Mesangial cell (primary cell): ENCODE measurements around the genes PMM1, PHETA2 and NFAM1.

DNA sequence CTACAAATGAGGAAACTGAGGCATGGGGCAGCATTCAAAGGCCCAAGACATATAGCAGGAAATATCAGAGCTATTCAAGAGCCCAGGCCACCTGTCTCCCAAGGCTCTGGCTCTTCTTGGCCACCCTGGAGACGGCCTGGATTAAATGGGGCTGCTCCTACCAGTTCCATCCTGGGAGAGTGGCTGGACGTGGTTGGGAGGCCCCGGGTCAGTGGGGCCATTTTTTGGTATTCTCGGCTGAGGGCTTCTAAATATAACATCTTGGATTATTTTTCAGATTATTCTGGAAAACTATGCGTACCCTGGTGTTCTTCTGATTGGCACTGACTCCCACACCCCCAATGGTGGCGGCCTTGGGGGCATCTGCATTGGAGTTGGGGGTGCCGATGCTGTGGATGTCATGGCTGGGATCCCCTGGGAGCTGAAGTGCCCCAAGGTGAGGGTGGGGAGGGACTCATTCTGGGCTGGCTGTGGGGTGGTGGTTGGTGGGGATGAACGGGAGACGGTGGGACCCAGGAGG, 29.1 kb downstream of the POLR3H start:
- RAMPAGE, long total RNA = no peak

DNA sequence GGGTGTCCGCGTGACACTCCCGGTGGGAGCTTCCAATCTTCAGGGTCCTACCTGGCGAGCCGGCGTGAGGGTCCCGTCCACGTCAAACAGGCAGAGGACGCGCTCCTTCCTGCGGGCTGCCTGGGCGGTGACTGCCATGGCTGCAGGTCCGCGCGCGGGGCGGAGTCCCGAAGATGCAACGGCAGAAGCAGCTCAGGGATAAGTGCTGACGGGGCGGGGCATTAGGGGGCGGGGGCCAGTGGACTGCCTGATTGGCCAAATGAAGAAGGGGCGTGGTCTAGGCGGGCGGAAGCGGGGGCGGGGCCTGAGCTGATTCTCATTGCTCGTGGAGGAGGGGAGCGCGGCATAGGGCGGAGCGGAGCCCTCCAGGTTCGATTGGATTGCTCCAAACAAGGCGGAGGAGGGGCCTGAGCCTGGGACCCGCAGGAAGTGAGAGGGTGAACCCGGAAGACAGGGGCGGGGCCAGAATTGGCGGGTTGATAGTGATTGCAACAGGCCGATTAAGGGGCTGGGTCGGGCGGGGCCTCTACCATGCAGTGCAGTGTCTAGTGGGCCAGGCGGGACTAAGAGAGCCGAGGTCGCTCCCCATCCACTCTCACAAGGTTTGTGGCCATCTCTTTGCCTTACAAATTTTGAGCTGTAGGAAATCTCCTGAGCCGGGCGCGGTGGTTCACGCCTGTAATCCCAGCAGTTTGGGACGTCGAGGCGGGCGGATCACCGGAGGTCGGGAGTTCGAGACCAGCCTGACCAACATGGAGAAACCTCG, at the start of gene PMM1:
TSS of gene PMM1 (minus strand) at position 173 of the 766 bp plus-strand sequence.
- RAMPAGE, long total RNA = start-site peak on the minus strand centred at position 153 of the sequence, 24 bp wide, 198 reads

GRCh38 chr22:41664536-41665582, 23.8 kb downstream of the SNU13 start:
- RAMPAGE, long total RNA = no peak

GRCh38 chr22:41681643-41682291, 6.9 kb downstream of the SNU13 start:
- RAMPAGE, long total RNA = no peak

GRCh38 chr22:41693867-41694862, 5.1 kb upstream of the MEI1 start:
- RAMPAGE, long total RNA = no peak

- RAMPAGE, long total RNA = no peak
Measured at GRCh38 chr22:41910100-41910445, 4.8 kb downstream of the SHISA8 start.

DNA sequence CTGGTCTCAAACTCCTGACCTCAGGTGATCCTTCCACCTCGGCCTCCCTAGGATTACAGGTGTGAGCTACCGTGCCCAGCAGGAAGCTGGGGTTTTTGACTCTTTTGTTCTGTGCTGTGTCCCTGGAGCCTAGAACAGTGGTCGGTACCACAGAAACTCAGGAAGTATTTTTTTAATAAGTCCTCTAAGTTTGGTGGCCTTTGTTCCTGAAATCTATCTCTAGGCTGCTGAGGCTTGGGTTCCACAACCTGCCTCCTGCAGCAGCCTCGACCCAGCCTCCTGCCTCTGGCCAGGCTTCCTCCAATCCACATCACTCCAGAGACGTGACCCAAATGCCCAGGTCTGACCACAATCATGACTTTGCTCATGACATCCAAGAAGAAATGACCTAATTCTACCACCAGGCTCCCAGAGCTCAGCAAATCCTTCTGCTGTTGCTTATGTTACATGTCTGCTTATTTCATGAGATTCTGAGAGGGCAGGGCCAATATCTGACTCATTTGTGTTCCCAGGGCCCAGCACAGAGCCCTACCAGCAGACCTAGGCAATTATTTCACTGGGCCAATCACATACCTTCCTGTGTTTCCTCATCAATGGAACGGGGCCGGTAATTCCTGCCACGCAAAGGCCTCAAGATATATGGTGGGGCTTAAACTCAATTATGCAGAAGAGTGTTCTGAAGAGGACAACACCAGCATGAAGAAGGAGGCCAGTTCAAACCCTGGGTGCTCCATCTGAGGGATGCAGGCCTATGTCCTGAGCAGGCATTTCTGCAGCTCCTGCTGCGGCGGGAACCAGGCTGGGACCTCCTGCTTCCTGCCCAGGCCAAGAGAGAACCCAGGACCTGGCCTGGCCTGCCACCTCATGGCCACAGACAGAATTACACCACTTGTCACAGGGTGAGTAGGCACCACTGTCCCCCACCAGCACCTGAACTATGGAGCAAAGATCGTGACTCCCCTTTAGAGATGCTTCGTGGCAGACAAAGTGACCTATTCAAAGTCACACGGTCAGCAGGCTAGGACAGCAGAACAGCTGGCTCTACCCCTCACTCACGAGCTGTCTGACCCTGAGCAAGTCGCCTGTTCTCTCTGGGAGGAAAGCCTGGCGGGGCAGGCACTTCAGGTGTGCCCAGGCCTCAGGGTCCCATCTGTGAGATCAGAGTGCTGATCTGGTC, 6.0 kb downstream of the CENPM start:
- RAMPAGE, long total RNA = no peak

DNA sequence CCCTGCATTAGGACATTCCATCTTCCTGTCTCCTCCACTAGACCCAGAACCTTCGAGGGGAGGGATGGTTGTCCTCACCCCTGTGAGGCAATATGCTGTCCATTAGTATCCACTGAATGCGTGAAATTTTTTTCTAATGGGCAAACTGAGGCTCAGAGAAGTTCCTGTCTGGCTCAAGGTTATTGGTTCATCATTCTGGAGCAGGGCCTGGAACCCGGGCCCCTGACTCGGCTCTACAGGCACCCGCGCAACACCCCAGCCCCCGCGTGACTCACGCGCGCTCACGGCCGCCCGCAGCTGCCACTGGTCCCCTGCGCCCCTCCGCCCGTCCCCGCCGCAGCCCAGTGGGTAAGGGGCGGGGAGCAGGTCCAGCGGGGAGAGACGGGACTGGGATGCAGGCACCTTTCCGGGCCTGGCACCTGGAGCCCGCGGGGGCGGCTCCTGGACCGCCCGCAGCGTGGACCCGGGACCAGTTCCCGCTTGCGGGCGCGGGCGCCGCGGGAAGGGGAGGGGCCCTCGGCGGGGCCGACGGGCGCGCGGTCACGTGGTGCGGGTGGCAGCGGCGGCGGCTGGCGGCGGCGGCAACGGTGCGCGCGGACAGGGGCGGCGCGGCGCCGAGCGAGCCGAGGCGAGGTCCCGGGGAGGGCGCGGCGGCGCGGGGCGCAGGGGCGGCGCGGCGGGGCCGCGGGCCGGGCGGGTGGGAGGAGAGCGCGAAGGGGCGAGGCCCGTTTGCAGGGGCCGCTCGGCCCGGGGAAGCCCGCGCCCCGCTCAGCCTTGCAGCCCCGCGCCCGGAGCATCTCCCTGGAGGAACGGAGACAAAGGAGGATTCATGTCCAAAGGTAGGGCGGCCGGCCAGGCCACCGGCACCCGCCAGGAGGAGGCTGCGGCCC, 7.2 kb downstream of the SEPTIN3 start:
- RAMPAGE, long total RNA = no peak

- RAMPAGE, long total RNA = no peak
Measured at GRCh38 chr22:42071107-42071443, 463 bp upstream of the NAGA start.

- RAMPAGE, long total RNA = no peak
Measured at GRCh38 chr22:42073903-42075298, at the start of gene PHETA2. Gene PHETA2 (plus strand): TSS chr22:42074248.

DNA sequence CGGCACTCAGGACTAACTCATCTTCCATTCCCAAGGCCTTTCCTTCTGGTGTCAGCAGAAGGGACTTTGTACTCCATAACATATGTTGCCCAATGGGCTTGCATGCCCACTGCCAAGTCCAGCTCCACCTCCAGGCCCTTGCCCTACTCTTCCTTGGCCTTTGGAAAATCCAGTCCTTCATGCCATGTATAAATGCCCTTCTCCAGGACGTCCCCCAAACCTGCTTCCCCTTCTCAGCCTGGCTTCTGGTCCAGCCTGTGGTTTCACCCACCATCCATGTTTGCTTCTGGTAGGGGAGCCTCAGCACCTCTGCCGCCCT, 377 bp downstream of the CYP2D6 start:
- RAMPAGE, long total RNA = no peak

DNA sequence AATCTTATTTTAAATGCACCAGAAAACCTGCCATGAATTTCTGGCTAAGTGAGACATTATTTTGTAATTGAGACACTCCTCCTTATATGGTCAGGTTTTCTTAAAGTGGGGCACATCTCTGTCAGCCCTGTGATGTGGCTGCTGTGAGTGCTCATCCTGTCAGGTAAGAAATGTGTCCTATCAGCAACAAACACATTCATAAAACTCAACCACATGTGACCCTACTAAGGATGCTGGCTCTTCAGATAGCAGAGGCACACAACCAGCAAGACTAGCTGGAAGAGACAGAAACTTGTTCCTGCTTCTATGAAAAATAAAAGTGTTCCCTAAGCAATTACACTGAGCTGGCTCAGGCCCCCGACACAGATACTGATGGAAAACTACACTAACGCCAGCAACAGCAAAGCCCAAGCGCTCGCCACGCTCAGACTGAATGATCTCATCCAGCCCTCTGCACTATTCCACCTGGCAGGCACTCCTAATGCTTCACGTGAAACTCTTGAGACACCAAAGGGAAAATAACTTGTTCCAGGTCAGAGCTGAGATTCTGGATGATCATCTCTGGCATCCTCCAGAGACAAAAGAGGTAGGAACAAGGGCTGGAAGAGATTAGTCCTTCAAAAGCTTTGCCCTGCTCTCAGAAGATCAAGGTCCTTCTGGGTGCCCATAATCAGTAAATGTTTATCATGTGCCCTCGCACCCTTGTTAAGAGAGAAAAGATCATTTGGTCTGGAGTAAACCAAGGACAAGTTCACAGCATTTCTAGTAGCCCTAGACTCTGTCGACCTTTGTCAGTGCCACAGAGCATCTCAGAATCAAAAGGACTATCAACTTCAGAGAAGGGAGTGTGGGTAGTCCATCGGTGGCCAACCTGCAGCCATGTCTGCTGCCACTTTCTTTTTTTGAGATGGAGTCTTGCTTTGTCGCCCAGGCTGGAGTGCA, 50.0 kb upstream of the CYP2D6 start:
- RAMPAGE, long total RNA = no peak

DNA sequence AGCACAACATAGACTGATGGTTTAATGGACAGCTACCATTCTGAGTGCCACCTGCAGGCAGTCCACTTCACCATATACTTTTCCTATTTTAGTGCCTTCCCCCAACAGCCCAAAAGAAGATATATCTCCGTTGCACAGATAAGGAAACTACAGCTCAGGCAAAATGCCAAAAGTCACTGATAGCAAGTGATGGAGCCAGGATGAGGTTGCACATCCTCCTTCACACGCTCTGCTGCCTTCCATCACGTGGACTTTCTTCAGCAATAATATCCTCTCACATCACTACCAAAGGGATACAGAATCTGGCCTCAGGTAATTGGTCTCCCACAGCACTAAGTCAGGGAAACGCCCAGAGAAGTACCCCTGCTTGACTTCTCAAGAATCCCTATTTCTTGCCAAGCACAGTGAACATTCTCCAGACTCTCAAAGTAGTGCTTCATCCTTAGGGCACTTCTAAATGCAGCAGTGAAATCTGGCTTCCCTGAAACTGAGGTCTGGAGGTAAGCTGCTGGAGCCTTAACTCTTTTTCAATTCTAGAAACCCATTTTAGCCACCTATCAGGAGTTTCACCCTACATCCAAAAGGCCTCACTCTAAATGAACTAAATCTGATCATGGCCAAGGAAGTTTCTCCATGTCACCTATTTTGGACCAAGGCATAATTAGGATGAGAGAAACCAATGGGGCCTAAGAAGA, 7.3 kb downstream of the TCF20 start:
- RAMPAGE, long total RNA = no peak

DNA sequence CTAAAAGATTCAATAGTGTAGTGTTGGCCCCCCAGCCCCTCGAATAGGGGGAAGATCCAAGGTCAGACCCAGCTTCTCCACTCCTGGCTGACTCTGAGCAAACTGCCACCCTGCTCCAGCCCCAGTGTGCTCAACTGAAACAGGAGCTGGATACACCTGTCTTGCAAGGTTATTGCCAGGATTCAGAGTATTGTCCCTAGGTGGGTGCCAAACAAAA, 22.6 kb upstream of the TCF20 start:
- RAMPAGE, long total RNA = no peak

GRCh38 chr22:42374648-42375177, 57.5 kb downstream of the NFAM1 start:
- RAMPAGE, long total RNA = no peak

- RAMPAGE, long total RNA = no peak
Measured at GRCh38 chr22:42397197-42398061, 34.8 kb downstream of the NFAM1 start.

DNA sequence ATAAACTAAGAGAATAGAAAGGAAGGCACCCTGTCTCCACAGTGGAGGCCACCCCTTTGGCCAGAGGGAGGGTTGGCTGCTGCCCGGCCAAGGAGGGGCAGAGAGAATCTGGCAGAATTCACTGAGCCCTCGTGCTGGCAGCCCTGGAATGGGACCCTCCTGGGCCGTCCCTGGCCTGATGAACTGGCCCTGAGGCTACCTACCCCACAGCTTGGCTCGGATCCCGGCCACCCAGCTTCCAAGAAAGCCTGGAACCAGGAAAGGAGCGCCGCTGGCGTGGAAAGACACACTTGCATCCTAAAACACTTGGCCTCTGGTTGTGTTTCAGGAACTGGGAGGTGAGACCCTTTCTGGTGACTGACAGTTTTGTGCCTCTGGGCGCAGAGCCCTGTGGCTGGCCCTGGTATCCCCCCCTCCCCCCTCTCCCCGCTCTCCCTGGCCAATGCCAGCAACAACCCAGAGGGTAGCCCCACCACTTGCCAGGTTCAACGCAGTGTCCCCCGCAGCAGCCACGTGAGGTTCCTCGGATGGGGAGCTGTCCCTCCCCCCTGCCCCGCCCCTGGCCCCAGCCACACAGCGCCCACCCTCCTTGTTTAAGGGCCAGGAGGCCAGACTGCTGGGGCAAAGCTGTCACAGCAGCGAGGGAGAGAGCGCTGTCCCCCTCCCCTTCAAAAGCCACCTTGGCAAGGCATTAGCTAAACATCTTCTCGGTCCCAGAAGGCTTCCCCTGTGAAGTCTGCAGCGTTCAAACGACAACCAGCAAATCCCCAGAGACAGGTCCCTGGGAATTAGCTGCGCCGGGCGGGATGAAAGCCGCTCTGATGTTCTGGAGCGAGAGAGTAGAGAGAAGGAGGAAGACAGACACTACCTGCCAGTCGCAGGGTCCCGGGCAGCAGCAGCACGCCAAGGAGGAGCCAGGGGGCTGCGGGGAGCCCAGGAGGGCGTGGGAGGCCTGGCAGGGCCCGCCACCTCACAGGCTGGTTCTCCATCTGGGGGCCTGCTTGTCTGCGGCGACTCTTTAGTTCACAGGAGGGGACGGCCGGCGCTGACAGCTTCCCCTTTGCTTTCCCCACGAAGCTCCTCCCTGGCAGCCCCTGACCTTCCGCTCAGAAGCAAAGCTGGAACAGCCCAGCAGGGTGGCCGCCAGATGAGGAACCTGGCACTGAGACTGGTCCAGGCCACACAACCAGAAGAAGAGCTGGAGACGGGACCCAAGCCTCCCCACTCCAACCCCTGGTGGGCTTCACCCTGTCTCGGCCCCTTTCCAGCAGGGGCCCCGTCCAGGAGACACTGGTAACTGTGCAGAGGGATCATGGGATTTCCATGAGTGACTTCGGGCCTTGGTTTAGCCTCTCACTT, at the start of gene NFAM1:
TSS of gene NFAM1 (minus strand) at position 1,035 of the 1,359 bp plus-strand sequence.
- RAMPAGE, long total RNA = no peak

- RAMPAGE, long total RNA = no peak
Measured at GRCh38 chr22:42515793-42516437, 3.7 kb downstream of the RRP7A start.

DNA sequence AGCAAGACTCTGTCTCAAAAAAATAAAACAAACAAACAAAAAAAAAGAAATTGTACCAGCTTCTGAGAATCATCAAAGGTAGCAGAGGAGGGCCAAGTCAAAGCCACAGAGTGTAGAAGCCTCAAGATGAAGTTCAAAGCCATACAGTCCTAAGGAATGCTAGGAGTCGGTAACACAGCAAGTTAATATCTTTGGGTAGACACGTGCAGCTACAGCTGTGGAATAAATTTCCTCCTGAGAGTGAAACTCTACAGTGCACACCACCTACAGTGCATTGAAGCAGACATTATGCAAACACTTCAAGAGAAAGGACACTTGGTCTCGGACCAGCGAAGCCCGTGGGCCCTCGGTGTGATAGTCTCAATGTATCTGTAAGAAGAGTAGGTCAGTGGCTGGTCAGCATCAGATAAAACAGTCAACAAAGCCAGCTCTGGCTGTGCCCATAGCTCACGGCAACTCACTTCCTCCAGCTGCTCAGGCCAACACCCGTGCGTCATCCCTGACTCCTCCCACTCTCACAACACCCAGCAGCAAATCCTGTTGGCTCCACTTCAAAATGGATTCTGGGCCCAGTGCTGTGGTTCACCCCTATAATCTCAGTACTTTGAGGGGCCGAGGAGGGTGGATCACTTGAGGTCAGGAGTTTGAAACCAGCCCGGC, 16.5 kb upstream of the SERHL2 start:
- RAMPAGE, long total RNA = no peak

DNA sequence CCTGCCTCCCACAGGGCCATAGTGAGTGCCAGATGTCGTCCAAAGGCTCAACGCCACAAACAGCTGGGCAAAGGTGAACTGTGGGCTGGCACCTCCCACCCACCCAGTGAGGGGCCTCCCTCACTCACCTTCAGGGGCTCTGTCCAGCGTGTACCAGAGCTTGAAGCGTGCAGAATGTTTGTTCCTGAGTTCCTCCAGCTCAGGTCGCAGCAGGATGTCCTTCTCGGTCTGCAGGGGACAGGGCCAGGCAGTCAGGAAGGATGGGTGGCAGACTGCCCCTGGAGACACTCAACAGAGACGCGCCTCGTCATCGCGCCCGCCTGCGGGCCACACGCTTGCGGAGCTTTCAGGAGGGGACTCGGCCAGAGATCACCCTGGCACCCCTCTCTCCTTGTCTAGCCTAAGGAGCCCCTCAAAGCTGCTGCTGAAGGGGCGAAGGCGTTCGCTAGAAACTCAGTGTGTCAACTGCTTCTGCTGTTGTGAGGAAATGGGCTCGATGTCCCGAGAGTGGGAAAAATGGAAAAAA, 9.0 kb upstream of the POLDIP3 start:
- RAMPAGE, long total RNA = no peak